ENCODE data around the genes YIPF5, RBM27, POU4F3 and PPP2R2B.

- PRO-cap = no peak
Measured at GRCh38 chr5:142820402-142820739, 50.2 kb downstream of the ARHGAP26 start.

GRCh38 chr5:142839690-142840237 lies 69.6 kb downstream of the ARHGAP26 start:
- PRO-cap = no peak

DNA sequence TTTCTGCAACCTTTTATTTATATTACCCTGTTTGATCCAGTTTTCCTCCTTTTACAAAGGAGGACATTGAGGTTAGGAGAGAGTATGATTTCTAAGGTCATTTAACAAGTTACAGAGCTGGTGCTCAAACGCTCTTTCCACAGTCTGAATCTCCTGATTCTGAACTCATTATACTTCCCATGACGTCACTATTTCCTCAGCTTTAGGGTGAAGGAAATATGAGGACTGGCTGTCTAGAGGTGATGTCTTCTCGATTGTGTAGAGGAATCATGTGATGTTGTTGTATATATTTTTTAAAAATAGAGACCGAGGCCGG lies 139.9 kb downstream of the ARHGAP26 start:
- PRO-cap = no peak

- PRO-cap = no peak
Measured at GRCh38 chr5:142977544-142977991, 207.4 kb downstream of the ARHGAP26 start.

- PRO-cap = no peak
Measured at GRCh38 chr5:143023319-143024378, 253.5 kb downstream of the ARHGAP26 start.

DNA sequence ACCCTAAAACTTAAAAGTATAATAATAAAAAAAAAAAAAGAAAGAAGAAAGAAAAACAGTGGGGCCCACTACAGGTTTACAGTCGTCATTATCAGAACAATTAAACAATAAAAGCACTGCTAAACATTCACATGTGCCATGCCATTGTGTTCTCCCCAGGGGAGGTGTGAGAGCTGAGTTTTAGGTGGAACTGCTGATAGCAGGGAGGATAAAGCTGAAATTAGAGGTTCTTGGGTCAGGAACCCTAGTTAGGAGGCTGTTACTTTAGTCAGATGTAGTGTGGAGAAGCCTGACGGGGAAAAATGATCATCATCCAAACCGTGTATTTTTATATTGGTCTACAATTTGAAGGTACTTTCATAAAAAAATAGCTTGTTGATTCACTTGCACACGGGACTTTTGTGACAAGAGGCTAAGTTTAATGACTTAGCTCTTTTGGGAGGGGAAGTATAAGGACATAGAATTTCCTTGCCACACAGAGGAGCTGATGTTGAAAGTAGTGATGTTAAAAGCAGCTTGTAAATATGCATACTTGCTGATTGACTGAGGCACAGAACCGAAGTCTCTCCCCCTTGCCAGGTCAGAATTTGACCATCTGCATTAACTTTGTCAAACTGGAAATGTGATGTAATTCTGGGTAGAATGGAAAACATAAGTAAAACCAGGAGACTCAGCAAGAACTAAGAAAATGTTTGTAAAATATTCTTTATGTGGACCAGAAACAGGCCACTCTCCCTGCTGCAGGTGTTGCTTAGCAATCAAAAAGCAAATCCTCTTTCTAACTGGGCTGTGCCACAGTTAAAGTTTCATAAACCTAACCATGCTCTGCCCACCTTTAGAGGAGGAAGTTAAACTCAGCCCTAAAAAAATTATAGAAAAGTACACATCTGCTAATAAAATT lies 284.3 kb downstream of the NR3C1 start:
- PRO-cap = no peak

DNA sequence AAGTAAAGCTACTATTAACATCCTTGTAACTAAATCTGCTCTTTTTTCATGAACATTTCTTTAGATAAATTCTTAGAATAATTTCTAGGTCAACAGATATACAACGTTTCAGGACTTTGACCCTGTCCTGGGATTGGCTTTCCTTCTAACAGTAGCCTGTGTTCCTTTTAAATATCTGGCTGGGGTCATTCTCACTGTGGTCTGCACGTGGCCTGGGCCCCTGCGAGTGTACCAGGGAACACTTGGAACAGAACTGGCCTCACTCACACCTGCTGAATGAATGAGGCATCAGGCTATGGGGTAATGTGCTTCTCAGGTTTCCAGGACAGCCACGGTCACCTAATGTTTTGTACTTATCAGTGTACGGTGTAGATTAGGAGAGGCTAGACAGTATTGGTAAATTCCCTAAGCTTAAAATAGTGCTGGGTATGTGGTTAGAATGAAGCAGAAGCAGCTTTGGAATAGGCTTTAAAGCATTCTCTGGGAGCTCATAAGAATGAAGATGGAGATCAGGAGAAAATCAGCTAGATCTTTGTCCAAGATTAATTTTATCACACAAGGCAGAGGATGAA lies 267.7 kb downstream of the NR3C1 start:
- PRO-cap = no peak

DNA sequence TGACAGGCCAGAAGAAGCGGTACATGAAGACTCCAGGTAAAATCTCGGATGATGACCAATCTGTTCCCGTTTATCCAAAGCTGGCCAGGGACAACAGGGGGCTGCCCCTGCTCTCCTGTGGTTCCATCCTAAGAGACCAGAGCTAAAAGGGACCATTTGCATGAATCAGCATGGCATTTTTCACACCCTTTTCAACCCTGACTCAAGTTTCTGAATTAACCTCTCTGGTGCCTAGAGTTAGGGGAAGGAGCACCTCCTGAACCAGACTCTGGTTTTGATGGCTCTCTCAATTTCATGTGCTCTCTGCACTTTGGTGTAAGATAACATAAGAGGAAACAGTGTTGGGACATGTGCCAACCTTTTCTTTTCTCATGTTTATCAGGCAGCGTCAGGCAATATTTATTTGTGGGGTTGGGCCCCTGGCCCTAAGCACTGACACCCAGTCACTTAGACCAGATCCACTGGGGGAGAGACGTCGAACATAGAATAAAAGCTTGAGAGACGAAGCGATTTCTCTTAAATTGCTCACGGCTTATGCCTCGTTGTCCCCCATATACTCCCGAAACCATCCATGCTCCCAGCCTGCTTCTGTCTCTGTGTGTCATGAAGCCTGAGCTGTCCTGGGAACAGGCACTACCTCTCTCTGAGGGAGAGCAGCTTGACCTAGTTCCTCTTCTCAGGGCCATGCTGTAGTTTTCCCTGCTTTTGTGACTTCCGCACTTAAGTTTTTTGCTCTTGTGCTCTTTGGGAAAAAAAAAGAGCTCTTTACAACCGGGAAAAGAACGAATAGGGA lies 195.9 kb downstream of the NR3C1 start:
- PRO-cap = no peak

DNA sequence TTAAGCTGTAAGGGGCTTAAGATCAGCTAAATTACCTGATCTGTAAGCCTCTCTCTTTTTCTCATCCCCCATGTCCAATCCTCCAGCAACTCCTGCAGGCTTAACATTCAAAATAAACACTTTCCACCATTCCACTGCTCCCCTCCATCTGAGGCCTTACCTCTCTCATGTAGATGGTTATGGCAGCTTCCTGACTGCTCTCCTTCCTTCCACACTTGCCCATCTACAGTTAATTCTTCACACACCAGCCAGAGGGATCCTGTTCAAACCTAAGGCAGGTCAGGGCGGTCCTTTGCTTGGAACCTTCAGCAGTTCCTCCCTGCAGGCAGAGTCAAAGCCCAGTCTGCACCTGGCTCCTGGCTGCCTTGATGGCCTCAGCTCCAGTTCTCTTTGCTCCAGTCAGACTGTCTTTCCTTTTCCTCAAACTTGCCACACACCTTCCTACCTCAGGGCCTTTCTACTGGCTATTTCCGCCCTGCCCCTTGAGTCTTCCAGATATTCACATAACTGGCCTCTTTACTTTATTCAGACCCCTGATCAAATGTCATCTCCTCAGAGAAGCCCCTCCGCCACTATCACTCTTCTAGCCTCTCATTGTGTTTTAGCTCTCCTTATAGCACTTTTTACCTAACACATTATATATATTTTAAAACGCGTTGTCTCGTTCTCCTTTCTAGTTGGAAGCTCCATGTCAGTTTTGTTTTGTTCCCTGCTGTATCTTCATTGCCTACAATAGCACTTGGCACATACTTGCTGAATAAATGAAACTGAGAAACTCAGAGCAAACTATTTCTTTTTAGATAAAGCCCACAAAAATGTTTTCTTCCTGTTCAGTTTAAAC lies 30.3 kb upstream of the NR3C1 start:
- PRO-cap = no peak

DNA sequence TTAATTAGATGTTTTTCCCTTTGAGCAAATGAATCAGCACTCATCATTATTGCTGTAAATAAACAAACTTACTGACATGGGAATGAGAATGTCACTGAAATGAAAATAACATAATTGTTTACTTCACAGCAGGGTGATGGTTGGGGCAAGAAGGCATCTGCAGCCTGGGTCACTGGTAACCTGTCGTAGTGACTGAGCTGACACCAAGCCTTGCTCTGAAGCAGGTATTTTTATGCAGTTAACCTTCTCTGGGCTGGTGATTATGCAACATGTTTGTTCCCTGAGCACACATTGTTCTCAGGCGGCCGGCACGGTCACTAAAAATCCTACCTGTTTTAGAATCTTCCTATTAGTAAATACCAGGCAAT lies 157.7 kb upstream of the NR3C1 start:
- PRO-cap = no peak

DNA sequence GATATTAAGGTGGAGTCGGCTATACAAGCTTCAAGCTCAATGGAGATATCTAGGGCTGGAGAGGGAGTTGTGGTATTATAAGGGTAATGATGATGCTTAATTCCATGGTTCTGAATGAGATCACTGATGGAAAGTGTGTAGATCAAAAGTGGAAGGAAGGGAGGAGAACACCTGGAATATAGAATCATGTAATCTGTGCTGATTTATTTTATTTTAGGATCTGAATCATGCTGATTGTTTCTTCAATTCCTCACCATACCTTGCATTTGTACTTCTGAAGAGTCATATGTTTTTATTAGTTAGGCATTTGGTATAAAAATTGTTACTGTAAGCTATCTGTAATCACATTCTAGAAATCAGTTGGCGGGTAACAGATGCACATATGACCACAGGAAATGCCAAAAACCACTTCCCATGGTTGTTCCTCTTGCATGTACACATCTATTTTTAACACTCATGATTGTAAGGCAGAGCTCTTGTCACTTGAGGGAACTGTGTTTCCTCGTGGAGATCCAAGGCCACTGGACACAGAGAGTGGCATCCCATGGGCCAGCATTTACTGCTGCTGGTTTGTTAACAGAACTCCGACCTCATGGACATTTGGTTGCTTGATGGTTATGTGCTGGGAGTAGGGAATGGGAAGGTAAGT lies 201.7 kb upstream of the NR3C1 start:
- PRO-cap = no peak

- PRO-cap = bidirectional peak, plus-strand start at chr5:144170873, minus-strand start at chr5:144170658
Measured at GRCh38 chr5:144170131-144171103, at the start of gene YIPF5. YIPF5 (minus strand) TSS chr5:144170659.

DNA sequence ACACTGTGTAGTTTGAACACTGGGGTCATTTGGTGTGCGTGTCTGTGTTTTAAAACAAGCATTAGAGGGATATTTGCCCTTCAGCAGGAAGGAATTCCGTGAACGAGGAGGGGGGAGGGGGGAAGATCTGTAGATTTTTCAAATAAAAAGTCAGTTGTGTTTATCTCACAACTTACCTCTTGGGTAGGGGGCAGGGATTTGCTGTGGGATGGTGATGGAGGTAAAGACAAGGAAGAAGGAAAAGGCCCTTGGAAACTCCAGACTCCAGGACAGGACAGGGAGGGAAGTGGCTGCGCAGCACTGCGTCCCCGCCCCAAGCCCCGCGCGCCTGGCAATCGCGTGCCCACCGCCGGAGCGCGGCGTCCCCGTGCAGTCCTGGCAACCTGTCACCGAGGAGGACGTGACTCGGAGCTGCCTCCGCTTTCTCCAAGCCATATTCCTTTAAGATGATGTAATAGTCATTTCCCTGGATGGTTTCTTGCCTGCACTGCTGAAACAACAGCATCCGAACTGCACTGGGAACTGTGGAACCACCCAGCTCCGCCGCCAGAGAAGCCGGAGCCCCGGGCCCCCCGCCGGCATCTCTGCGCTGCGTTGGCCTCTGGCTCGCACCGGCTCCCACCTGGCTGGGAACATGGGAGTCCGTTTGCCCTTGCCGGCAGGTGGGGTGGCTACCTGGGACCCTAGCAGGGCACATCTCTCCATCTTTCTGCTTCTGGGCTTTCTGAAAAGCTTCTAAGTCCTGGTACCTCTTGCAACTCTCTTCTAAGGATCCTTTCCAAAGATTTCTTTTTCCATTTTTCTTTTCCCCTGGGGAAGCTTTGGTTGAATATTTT lies 34.4 kb downstream of the KCTD16 start:
- PRO-cap = no peak

GRCh38 chr5:145500646-145501056 lies 334.5 kb downstream of the PRELID2 start:
- PRO-cap = no peak

DNA sequence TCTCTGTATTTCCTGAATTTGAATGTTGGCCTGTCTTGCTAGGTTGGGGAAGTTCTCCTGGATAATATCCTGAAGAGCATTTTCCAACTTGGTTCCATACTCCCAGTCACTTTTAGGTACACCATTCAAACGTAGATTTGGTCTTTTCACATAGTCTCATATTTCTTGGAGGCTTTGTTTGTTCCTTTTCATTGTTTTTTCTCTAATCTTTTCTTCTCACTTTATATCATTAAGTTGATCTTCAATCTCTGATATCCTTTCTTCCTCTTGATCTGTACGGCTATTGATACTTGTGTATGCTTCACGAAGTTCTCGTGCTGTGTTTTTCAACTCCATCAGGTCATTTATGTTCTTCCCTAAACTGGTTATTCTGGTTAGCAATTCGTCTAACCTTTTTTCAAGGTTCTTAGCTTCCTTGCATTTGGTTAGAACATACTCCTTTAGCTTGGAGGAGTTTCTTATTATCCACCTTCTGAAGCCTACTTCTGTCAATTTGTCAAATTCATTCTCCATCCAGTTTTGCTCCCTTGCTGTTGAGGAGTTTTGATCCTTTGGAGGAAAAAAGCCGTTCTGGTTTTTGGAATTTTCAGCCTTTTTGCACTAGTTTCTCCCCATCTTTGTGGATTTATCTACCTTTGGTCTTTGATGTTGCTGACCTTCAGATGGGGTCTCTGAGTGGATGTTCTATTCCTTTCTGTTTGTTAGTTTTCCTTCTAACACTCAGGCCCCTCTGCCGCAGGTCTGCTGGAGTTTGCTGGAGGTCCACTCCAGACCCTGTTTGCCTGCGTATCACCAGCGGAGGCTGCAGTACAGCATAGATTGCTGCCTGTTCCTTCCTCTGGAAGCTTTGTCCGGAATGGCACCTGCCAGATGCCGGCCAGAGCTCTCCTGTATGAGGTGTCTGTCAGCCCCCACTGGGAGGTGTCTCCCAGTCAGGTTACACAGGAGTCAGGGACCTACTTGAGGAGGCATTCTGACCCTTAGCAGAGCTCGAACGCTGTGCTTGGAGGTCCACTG lies 188.8 kb downstream of the PRELID2 start:
- PRO-cap = no peak

DNA sequence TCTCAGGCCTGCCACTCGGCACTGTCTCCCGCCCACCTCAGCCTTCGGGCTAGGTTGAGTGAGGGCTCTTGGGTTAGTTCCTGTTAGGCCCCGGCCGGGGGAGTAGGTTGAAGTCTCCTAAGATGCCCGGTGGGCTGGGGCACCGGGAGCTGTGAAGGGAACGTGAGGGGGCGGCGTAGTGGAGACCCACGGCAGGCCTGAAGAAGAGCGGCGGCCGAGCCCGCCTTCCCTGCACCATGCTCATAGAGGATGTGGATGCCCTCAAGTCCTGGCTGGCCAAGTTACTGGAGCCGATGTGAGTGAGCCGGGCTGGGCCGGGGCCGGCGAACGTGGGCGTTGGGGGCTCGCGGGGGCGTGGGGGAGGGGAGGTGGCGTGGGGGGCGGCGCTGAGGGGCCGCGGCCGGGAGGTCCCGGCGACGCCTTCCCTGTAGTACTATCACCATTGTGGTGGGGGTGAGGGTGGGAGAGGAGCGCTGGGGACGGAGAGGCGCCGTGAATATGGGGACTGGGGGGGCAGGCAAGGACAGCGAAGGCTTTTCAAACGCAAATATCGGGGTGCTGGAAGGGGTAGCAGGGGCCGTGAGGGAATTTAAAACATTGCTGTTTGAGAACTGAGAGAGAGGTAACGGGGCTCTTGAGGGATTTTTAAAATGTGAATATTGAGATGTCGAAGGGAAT lies at the start of gene RBM27:
Gene RBM27, plus strand, starts transcription at position 76 of the 678 bp plus-strand sequence.
- PRO-cap = unidirectional peak, plus-strand start at position 40 of the sequence; unidirectional peak, plus-strand start at position 86 of the sequence

- PRO-cap = no peak
Measured at GRCh38 chr5:146338681-146339198, at the start of gene POU4F3. POU4F3 (plus strand) TSS chr5:146338839.

DNA sequence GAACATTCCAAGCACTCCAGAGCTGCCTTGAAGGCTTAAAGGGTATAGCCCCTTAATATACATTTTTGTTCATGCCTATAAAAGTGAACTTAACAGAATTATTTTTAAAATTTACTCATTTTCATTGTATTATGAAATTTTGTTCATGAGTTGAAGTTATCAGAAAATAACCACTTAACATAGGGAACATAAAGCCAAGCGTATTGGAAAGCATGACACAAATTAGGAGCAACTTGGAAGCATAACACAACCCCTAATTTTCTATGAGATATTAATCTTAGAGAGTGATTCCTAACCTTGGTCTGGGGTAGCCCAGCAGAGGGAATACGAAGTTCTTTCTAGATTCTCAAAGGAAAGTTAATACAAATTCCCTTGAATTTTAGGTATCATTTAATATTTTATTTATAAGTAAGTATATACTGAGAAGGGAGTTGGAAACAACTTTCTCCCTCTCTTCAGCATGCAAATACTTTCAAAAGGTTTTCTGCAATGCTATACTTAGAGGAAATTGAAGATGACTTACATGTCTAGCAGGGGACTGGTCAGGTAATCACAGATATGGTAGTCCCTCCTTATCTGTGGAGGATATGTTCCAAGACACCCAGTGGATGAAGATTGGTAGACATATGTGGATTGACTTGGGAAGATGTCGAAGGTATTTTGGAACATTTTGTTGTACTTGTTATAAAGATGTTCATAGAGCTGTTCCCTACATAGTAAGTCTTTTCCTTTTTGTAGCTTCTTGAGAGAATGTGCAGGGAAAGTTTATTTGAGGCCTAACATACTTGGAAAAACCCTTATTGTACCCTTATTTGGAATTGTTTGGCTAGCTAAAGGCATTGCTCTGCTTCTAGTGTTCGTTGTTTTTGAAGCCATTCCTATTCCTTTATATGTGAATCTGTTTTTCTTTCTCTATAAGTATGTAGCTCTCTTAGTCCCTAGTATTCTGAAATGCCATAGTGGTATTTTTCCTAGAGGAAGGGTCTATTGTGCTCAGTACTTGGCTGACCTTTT lies 26.0 kb downstream of the GPR151 start:
- PRO-cap = no peak

- PRO-cap = no peak
Measured at GRCh38 chr5:146510366-146511109, 5.5 kb downstream of the GPR151 start.

DNA sequence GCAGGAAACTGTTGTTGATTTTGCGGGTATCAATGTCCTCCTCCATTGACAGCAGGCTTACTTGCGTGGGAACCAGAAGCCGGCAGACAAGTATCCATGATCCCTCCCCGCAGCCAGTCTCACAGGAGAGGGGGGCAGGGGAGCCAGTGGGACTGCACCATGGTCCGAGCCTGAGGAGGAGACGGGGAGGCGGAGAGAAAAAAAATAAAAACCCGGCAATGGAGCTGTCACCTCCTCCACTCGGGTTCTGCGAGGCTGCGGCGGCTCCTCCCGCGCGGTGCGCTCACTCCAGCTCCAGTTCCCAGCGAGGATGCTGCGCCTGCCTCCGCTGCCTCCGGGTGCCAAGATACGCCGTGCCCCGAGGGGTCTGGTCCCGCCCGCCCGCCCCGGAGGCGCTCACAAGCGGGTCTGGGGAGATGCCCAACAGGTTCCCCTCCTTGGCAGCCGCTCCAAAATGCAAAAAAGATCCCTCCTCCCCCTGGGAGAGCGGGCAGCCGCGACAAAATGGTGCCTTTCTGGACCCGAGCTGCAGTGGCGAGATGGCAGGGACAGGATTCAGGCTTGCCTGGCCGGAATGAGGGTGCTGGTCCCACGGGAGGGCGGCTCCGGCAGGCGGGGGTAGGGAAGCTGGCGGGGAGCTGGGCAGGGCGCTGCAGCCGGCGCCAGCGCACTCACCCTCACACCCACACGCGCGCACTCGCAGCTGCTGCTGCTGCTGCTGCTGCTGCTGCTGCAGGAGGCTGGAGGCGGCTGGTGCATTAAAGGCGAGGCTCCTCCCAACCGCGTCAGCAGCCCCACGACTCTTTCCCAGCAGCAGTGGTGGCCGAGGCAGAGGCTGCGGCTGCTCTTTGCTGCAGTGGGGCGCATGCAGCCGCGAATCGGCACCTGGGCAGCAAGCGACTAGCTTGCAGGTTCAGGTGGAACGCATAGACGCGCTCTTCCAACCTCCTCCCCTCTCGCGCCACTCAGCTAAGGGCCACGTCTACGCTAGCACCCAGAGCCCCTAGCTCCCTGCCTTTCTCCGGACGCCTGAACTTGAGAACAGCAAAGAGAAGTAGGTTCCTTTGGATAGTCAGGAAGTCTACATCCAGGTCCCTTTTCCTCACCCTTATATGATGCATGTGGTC lies at the start of gene PPP2R2B:
Gene PPP2R2B, minus strand, starts transcription at position 732 of the 1,127 bp plus-strand sequence.
- PRO-cap = unidirectional peak, plus-strand start at position 297 of the sequence